SJSA1 (cell line): ENCODE data around the genes POM121L12, SEC61G and CCT6A.

GRCh38 chr7:50614715-50615100 lies 49.5 kb upstream of the DDC start:
- RAMPAGE, long total RNA, result no peak

DNA sequence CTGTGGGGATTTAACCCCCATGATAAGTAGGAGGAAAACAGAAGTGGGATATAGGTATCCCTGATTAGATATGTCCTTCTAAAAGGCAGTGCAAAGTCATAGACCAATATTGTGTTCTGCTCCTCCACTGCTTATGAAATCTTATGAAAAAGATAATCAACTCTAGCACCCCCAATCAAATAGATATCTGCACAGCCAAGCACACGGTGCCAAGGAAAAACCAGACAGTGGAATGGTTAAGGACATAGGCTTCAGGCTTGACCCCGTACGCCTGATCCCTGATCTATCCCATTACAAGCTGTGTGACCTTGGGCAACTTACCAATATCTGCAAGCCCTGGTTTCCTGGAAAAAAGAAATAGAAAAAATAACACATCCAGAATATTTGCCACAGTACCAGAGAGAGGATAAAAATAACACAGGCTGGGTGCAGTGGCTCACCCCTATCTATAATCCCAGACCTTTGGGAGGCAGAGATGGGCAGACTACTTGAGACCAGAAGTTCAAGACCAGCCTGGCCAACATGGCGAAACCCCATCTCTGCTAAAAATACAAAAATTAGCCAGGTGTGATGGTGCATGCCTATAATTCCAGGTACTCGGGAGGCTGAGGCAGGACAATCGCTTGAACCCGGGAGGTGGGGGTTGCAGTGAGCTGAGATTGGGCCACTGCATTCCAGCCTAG lies 56.9 kb downstream of the GRB10 start:
- RAMPAGE, long total RNA, result no peak

DNA sequence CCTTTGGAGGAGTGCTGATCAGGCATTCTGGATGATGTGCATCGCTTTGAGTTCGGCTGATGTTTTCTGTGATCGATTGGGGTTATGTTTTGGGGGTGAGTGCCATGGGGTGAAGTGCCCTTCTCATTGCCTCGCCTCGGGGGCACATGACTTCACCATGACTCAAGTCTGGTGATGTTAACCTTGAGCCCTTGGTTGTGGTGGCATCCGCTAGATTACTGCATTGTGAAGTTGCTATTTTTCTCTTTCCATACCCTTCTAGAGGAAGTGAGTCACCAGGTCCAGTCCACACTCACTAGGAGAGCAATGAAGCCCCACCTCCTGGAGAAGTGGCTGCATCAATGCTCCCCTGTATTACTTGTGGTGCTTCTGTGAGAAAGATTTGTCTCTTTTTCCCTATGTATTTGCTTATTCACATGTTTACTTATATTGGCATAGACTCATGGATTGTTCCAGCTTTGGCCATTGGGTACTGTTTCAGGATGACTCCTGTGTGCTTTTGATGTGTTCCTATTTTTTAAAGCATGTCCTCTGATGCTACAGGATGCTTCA lies 44.1 kb upstream of the GRB10 start:
- RAMPAGE, long total RNA, result no peak

- RAMPAGE, long total RNA, result no peak
Measured at GRCh38 chr7:51254437-51254932, 62.1 kb downstream of the COBL start.

DNA sequence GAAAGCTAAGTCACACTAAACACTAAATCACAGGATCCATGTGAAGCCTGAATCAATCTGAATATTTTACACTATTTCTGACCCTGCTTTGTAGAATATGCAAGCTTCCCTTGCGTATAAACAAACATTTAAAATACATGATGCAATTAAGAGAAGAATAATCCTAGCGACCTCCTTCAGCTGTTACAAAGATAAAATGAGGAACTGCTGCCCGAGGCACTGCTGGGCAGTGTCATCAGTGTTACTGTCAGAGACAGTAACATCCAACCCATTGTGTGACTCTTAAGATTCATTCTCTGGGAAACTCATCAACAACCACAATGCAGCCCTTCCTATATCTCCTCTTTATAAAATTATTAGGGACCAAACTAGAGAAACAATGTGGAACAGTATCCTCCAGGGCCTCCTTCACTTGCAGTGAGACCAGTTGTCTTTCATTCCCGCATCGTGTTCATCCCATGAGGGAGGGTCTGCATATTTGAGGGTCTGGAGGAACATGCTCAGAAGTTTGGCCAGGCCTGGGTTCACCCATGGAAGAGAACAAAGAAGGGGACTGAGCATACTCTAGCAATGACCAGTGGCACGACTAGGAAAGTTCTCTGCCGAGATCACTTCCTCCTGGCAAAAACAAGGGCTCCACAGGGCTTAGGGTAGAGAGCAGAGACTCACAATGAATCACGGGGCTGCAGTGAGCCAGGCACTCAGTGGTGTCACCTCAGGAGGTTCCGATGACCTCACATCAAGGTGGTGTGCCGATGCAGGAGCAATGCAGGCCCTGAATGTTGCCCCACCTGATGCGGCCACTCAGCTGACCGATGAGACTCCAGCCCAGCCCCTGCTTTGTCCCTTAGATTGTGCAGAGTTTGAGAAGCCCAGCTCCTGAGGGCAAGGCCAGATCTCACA lies 61.3 kb downstream of the COBL start:
- RAMPAGE, long total RNA, result no peak

DNA sequence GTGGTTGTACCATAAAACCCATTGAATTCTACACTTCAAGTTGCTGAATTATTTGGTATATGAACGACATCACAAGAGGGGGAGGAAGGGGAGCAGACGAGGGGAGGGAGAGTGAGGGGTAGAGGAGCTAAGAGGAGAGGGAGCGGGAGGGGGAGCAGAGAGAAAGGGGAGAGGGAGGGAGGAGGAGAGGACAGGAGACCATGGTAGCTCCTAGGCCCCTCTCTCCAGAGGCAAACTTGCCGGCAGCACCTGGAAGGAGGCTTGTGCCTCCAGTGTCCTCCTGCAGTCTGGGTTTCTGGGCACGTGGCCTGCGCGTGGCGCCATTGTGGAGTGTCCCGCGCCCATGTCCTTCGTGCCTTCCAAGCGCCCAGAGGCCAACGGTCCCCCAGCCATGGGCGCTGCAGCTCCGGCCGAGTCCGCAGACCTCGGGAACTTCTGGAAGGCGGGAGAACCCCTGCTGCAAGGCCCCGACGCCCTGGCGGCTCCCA lies at the start of gene POM121L12:
POM121L12 (plus strand) TSS at position 353 of the 488 bp plus-strand sequence.
- RAMPAGE, long total RNA, result no peak

- RAMPAGE, long total RNA, result no peak
Measured at GRCh38 chr7:53218812-53219592, 183.6 kb downstream of the POM121L12 start.

GRCh38 chr7:54544658-54545513 lies 2.7 kb downstream of the VSTM2A start:
- RAMPAGE, long total RNA, result no peak

GRCh38 chr7:54758224-54759470 lies at the start of gene SEC61G:
Gene SEC61G (minus strand): TSS chr7:54759211.
- RAMPAGE, long total RNA, result start-site peak on the minus strand at chr7:54759173-54759235, 1,989 and 1,100 reads in 2 replicates

DNA sequence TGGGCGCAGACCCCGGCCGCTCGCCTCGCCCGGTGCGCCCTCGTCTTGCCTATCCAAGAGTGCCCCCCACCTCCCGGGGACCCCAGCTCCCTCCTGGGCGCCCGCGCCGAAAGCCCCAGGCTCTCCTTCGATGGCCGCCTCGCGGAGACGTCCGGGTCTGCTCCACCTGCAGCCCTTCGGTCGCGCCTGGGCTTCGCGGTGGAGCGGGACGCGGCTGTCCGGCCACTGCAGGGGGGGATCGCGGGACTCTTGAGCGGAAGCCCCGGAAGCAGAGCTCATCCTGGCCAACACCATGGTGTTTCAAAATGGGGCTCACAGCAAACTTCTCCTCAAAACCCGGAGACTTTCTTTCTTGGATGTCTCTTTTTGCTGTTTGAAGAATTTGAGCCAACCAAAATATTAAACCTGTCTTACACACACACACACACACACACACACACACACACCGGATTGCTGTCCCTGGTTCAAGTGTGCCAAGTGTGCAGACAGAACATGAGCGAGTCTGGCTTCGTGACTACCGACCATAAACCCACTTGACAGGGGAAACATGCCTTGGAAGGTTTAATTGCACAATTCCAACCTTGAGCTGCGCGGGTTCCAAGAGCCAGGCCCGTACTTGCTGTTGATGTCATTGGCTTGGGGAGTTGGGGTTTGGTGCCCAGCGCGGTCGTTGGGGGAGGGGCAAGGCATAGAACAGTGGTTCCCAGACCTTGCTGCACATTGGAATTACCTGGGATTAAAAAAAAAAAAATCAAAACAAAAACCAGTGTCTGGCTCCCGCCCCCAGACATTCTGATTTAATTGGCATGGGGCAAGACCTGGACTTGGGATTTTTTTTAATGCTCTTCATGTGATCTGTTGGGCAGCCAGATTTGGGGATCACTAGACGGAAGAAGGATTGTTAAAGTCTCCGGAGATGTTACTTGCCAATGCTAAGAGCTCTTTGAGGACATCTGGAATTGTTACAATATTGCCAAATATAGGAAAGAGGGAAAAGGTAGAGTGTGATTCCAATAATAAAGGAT lies 1.6 kb downstream of the EGFR start:
- RAMPAGE, long total RNA, result no peak

- RAMPAGE, long total RNA, result no peak
Measured at GRCh38 chr7:55021199-55021609, 2.4 kb downstream of the EGFR start.

DNA sequence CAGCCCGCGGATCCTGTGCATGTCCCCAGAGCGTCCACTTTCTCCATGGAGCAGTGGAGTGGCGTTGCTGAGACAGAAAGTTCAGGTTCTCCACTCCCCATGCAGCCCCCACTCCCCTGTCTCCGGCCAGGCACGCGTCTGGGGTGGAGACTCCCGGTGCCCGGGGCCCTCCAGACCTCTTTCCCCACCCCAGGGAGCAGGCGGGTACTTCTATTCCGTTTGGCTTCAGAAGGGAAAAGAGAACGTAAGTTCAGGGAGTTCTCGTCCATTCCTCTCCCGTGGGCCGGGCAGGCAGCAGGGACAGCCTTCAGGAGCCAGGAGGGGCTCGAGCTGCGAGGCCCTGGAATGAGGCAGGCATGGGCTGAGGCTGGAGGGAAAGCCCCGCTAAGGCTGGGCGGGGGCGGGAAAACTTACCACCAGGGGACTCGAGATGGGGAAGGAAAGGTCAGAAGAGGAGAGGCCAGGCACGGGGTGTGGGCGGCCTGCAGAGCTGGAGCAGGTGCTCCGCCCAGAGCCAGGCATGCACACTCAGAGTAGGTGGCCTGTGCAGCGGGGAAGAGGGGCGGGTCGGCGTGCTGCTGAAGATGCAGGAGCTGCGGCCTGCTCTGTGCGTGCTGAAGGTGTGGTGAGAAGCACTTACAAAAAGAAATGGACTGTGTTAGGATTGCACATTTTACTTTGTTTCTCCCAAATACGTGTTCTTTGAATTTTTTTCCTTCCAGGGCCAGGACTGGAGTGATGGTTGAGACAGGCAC lies 60.1 kb downstream of the EGFR start:
- RAMPAGE, long total RNA, result no peak

DNA sequence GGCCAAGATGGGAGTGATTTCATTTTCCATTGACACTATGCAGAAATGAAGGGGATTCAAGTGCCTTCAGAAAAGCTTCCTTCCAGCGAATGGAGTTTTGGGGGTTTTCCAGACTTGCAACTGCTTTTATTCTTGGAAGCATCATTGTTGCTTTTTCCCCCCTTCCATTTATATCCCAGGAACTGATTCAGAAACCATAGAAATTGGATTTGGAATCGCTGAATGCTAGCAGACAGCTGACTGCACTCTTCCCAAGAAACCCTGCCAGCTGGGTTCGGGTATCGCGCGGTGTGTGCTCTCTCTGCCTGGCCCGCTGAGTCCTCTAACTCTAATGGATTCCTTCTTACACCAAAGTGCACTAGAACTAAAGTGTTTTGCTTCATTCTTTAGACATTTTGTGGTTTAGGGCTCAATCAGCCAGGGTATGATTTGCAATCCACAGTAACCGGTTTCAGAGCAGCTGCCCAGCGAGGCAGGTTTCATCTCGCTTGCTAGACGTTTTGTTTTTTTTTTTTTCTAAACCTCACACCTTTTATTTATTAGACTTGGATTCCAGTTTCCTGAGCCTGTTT lies 92.1 kb downstream of the EGFR start:
- RAMPAGE, long total RNA, result no peak

DNA sequence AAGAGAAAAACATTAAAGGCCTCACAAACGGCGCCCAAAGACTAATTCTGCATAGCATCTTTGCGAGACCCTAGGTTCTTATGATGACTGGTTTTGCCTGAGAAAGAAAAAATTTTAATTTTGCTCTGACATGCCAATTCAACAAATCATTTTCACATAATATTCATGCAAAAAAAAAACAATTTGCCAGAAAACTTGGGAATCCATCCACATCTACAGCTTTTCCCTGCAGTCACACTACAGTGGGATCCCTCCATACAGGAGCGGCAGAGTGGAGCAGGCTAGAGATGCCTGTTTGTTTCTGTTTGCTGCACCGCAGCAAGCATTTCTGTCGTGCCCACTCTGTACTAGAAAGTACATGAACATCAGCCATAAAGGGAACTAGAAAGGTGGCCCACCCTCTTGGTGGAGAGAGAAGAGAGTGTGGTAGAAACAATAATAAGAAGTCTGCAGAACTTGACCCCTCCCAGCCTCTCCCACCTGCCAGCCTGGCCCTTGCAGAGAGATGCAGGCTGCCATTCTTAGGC lies 171.6 kb downstream of the EGFR start:
- RAMPAGE, long total RNA, result no peak

- RAMPAGE, long total RNA, result no peak
Measured at GRCh38 chr7:55191294-55192275, 172.8 kb downstream of the EGFR start.

GRCh38 chr7:55707902-55708491 lies 135.7 kb upstream of the VOPP1 start:
- RAMPAGE, long total RNA, result no peak

DNA sequence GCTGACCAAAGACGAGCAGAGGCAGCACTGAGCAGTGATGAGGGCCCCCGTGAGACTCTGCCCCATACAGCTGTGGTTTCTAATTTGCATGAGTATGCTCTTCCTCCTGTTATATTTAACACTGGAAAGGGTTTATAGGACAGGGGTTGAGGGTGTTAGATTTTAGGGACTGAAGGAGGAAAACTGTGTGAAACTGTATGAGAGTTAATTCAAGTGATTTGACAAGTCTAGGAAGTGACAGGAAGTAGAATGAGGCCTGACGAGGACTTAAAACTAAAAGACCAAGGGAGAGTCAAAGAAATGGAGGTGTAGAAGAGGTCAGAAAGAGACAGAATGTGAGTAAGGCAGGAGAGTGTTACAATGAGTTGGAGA lies 23.5 kb upstream of the MRPS17 start:
- RAMPAGE, long total RNA, result no peak

GRCh38 chr7:56017075-56017539 lies 34.1 kb downstream of the PSPH start:
- RAMPAGE, long total RNA, result no peak

DNA sequence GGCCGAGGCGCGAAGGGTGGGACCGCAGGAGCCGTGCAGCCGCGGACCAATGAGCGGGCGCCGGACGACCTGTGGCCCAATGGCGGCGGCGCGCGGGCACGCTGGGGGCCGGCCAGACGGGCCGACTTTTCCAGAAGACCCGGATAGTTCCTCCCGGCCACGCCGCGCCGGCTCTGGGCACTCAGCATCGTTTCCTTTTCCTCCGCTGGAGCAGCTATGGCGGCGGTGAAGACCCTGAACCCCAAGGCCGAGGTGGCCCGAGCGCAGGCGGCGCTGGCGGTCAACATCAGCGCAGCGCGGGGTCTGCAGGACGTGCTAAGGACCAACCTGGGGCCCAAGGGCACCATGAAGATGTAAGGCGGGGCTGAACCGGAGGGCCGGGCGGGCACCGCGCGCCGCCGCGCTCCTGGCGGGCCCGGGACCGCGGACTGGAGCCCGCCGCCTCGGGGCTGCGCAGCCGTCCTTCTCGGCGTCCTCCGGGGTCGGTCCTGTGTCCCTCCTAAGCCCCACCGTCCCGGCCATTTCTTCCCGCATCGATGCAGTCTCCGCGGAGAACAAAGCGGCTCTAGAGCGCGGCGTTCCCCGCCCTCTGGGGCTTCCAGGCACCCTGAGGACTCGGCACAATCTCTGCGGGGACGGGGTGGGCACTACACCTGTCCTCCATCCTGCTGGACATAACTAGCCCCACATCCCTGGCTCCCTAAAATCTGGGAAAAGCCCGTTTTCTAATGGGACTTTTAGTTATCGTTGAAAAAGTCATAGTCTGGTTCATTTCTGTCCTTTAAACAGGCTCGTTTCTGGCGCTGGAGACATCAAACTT lies at the start of gene CCT6A:
CCT6A (plus strand) TSS at position 133 of the 820 bp plus-strand sequence.
- RAMPAGE, long total RNA, result start-site peak on the plus strand centred at position 176 of the sequence, 53 bp wide, 697 and 625 reads in 2 replicates

DNA sequence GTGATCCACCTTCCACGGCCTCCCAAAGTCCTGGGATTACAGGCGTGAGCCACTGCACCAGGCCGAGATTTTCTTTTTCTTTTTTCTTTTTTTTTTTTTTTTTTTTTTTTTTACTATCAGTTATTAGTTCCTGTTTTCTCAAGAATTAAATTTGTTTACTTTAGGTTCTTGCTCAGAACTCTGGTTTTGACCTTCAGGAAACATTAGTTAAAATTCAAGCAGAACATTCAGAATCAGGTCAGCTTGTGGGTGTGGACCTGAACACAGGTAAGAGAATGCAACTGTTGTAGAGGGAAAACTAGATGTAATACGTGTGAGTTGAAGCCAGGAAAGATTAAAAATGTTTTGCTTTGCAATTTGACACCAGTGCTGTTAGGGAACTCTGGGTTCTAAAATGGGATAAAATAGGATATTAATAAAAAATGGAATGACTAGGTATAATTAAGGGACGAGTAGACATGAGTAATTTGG lies 2.5 kb upstream of the SUMF2 start:
- RAMPAGE, long total RNA, result no peak